Neural cell (in vitro differentiated cells): ENCODE results near the gene MAPK8IP1.

DNA sequence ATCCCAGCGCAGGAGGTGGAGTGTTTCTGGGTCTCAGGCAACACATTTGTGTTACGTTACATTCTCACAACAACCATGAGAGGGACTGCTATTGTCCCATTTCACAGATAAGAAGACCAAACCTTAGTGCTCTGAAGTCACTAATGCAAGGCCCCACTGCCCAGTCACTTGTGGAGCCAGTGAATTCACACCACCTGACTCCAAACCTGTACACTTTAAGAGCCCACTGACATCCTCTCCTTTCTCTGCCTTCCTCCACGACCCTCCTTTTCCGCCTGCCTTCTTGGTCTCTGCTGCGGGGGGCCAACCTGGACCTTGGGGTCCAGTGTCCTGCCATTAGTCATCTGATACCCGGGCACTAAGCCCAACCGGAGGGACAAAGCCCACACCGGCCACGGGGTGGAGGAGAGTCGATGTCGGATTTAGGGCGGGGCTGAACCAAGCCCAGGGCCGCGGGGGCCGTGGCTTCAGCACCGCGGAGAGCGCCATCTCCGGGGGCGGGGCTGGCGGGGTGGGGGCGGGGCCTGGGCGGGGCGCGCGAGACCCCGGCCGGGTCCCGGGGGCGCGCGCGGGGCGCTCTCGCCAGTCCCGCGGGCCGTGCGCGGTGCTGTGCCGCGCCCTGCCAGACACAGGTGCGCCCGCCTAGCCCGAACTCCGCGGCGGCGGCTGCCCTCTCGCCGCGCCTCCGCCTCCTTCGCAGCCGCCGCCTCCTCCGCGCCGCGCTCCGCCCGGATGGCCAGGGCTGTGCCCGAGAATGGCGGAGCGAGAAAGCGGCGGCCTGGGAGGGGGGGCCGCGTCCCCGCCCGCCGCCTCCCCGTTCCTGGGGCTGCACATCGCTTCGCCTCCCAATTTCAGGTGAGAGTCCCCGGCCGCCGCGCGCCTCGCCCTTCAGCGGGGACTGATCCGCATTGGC is at the start of gene MAPK8IP1:
Gene MAPK8IP1, plus strand, starts transcription at position 585 of the 913 bp plus-strand sequence.
- RAMPAGE, long total RNA, result no peak

DNA sequence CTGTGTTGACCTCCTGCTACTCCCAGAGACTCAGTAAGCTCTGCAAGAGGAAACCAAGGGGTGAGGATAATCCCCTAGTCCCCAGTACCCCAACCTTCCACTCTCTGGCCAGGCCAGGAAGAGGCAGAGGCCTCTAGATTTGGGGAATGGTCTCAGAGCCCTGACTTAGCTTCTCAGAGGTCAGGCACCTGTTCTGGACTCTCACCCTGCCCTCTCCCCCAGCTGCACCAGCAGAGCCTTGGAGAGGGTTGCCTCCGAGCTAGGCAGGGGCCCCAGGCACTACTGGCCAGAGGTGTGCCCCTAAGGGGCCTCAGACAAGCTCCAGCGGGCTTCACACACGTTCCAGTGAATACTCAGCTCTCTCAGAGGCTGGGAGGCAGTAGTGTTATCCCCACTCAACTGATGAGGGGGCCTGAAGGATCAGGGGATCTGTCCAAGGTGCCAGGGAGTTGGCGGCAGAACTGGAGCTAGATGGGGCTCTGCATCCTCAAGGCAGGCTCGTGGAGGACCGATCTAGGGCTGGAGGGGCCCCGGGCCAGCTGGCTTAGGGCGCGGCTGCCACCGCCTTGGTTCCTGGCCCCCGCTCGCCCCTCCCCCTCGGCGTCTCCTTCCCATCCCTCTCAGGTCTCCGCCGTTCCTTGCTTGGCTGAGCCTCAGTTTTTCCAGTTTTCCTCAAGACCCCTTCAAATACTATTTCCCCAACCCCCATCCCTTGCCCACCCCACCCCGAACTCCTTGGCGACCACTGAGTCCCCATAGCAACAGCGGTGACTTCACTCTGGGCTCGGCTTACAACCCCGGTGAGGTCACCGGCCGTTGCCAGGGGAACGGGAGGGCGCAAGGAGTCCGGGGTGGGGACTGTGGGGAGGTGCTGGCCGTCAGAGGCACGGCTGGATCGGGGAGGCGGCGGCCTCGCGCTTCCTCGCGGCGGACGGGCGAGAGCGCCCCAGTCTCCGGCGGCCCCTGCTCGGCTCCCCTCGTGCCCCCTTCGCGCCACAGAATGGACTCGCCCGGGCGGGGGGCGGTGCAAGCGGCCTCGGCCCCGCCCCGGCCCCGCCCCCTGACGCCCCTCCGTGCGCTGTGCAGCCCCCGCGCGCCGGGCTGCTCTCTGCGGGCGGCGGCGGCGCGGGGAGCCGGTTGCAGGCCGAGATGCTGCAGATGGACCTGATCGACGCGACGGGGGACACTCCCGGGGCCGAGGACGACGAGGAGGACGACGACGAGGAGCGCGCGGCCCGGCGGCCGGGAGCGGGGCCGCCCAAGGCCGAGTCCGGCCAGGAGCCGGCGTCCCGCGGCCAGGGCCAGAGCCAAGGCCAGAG is 7.6 kb downstream of the FREY1 start:
- RAMPAGE, long total RNA, result no peak

- RAMPAGE, long total RNA, result no peak
These were observed 1.0 kb upstream of the FREY1 start for GRCh38 chr11:45907932-45908646.

DNA sequence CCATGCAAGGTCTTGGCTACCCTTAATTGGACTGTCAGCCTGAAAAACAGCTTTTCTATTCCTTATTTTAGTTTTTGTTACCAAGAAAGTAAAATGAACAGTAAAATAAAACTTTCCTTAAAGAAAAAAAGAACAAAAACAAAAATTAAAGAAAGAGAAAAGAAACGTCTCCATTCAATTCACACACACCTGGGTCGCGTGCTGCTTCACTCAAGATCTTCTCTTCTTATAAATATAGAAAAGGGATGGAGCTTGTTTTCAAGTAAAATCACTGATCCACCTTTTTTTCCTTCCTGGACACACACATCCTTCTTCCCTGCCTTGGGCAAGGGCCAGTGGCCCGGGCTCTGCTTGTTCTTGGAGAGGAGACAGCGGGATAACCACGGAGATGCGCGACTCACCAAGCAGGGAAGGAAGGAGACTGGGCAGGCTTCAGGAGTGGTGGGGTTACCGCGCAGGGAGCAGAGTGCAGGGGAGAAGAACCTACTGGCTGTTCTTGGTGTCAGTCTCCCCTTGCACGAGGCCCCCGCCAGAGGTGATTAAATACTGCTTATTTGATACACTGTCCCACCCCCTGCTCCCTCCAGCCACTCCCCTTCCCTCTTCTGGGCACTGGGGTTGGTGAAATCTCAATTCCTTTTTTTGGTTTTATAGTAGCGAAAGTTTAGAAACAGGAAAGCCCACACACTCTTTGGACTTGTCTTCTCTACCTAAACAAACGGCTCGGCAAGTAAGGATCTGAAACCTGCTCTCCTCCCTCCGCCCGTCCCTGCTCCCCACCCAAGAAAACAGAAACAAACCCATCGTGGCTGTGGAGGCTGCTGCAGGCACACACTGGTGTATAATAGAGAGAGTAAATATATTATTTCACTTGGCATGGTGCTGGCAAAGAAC is 10.6 kb downstream of the LARGE2 start:
- RAMPAGE, long total RNA, result no peak

GRCh38 chr11:45993537-45994175 is 71.2 kb downstream of the LARGE2 start:
- RAMPAGE, long total RNA, result no peak

GRCh38 chr11:46097295-46098182 is 23.7 kb downstream of the PHF21A start:
- RAMPAGE, long total RNA, result no peak

- RAMPAGE, long total RNA, result no peak
These were observed 28.9 kb upstream of the CREB3L1 start for GRCh38 chr11:46248449-46249092.

DNA sequence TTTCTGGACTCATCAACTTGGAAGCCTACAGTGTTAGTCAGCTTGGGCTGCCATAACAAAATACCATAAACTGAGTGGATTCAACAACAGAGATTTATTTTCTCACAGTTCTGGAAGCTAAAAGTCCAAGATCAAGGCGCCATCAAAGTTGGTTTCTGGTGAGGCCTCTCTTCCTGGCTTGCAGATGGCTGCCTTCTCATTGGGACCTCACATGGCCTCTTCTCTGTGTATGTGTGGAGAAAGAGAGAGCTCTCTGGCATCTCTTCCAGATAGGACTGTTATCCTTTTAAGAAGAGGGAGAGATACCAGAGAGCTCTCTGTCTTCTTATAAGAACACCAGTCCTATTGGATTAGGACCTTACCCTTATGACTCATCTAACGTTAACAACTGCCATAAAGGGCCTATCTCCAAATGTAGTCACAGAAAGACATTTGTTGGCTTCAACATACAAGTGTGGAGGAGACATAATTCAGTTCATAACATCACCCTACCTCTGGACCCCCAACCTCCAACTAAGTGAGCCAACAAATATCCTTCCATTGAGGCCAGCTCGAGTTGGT is 27.1 kb upstream of the CREB3L1 start:
- RAMPAGE, long total RNA, result no peak

DNA sequence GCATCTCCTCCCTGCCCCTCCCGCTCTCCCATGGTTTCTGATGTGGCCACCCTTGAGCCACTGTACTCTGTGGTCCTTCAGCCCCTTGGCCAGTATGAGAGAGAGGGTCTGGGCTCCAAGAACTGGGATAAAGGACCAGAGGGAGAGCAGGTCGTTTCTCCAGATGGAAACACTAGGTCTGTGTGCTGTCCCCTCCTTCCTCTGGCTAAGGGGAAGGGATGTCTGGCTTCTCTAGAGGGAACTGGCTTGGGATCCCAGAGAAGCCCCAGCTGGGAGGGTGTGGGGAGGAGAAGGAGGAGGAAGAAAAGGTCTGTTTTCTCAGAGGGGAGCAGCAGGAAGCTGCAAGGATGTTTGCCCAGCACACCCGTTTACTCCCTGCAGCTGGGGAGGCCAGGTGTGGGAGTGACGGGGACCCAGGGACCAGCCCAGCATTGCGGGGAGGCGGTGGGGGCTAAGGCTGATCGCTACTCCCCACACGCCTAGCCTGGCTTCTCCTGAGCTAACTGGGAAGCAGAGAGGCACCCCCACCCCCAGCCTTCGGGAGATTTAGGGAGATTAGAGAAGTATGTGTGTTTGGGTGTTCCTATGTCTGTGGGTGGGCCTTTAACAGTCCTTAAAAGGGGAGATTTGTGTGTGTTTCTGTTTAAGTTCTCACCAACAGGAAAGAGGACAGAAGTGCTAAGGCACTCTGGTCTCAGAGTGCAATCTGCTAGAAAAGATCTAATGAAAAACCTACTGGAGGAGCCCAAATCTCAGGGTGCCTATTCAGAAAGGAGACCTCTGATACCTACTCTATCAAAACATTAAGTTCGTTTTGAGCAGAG is 3.9 kb downstream of the CREB3L1 start:
- RAMPAGE, long total RNA, result no peak

DNA sequence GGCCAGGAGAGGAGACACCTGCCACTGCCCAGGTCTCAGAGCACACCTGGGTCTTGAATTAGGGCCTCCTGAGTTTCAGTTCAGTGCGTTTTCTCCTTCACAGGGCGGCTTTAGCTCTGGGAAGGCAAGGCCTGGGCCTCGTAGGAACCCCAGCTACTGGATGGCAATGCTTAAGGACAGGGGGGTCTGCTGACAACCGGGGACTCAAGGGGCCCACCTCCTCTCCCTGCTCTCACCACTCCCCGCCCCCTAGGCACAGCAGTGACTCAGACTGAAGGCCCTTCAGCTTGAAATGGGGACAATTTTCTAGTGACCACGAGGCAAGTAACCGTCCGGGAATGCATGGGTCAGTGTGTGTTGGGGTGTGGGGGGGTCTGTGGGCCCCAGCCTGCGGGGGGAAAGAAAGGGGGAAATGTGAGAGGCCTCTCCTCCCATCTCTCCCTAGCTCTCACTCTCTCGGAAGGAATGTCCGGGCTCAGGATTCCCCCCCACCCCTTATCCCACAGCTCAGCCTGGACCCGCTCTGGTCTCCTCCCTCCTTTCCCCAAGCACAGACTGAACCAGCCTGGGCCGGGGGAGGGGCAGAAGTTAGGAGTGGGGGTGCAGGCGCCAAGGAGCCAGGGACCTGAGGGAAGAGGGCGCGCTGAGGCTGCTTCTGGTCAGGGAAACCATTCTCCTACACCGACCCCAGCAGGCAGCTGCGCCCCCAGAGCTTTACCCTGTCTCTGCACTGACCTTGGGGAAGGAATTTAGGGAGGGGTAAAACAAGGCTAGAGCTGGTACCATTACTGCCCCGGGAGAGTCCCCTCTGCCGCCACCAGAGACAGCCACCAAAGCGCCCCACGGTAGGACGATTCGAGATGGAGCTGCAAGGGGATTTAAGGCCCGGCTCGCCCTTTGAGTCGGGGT is 17.3 kb downstream of the CREB3L1 start:
- RAMPAGE, long total RNA, result no peak

- RAMPAGE, long total RNA, result no peak
These were observed 16.4 kb downstream of the DGKZ start for GRCh38 chr11:46363565-46364175.

DNA sequence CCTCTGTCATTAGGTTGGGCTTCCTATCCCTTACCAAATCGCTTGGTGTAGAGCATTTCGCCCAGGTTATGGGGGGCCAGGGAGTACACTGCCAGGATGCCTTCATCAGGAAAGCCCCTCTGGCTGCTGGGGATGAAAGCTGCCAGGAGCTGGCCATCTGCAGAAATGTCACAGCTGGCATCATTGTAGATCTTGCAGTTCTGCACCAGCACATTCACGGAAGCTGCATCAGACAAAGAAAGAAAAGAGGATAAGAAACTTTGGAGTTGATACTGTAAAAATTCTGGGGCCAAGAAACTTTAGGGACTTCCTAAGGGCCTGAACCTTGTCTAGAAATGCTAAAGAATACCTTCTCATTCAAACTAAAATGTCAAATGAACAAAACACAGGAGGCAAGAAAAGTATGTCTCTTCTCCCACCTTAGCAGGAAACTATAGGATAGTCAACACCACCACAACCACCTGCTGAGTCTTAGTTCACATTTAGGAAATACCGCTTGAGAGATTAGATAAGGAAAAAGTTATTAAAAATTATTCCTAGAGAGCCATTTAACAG is 43.3 kb upstream of the CHRM4 start:
- RAMPAGE, long total RNA, result no peak

DNA sequence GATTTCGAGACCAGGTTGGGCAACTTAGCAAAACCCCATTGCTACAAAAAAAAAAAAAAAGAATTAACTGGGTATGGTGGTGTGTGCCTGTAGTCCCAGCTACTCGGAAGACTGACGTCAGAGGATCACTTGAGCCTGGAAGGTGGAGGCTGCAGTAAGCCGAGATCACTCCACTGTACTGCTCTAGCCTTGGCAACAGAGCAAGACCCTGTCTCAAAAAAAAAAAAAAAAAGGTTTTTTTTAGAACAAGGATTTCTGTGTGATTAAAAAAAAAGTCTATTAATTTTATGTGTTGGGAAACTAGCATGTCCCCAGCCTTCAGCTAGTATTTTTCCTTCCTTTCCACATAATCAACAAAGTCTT is 5.6 kb upstream of the AMBRA1 start:
- RAMPAGE, long total RNA, result no peak

- RAMPAGE, long total RNA, result no peak
These were observed 28.1 kb downstream of the ARHGAP1 start for GRCh38 chr11:46672178-46672852.

DNA sequence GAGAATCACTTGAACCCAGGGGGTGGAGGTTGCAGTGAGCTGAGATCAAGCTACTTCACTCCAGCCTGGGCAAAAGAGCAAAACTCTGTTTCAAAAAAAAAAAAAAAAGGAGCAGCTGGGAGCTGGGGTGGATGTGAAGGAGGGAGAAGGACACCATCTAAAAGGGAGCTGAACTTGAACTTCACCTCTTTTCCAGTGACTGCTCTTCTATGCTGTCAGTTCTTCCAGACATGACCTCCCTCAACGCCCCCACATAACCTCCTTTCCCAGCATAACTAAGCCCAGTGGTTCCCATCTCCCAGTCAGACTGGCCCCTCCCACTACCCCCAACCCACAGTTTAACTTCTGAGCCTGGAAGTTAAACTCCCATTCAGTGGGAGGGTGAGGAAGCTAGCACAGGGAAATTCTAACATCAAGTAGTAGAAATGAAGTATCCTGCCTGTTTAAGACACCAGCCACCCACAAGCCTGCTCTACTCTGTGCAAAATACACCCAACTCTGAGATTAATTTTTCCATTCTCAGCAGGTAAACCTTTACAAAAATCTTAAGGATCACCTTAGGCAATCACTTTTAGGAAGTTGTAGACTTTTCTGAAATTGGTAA is 1.8 kb downstream of the ARHGAP1 start:
- RAMPAGE, long total RNA, result no peak

- RAMPAGE, long total RNA, result no peak
These were observed 19.3 kb upstream of the CKAP5 start for GRCh38 chr11:46865187-46866027.

GRCh38 chr11:46895716-46896157 is 22.6 kb downstream of the LRP4 start:
- RAMPAGE, long total RNA, result no peak

GRCh38 chr11:47004516-47005119 is 68.1 kb downstream of the CSTPP1 start:
- RAMPAGE, long total RNA, result no peak

DNA sequence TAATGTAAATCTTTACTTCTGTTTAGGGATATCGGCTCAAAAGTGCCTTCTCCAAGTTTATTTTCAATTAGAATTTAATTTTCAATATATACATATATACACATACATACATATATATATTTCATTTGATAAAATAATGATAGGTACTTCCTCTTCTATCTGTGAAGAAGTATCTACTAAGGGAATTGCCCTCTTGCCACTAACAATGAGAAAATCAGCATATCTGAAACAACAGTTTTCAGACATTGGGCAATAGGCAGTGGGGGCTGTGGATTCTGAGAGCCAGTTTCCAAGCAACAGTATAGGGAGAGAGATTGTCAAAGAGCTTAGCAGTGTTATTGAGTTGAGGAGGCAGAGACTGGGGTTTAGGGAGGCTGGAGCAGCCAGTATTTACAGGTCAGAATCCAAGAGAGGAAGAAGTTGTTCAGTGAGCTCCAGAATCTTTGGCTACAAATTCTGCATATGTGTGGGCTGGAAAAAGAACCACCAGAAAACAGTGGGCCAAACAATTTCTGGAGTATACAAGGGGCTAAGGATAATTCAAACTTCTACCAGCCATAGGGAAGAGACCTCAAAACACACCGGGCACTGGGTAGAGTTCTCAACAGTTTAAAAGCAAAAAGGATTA is 119.3 kb downstream of the ARFGAP2 start:
- RAMPAGE, long total RNA, result no peak

GRCh38 chr11:47171452-47172465 is 4.9 kb downstream of the ARFGAP2 start:
- RAMPAGE, long total RNA, result no peak